GM12878 (cell line): ENCODE measurements around a stretch of chr1.

DNA sequence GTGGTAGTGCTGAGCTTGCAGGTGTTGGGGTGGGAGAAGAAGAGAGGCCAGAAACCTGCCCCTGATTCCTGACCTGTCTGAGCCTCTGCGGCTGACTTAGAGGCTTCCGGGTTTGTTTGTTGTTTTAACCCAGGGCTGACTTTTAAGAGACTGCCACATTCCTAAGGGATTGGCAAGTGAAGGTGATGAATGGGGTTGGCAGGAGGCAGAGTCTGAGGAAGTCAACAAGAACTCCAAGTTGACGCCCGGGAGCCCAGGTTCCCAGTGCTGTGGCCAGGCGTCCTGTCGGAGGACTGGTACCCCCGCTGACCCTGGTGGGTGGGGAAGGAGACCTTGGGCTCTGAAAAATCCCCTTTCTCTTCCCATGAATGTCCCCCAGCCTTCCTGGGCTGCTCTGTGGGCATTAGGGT, 19.7 kb upstream of the EPS8L3 start:
- RAMPAGE, long total RNA: no peak
- RRBS, 2 experiments: no CpG with 5 or more reads among the region's 7 CpGs
CAGE:
- cytosol, long polyA minus RNA: no peak
- cytosol, long polyA plus RNA: no peak
- long polyA plus RNA: no peak
- nucleolus, long total RNA: no peak
- nucleus, long polyA plus RNA: no peak
- nucleus, long total RNA: no peak

DNA sequence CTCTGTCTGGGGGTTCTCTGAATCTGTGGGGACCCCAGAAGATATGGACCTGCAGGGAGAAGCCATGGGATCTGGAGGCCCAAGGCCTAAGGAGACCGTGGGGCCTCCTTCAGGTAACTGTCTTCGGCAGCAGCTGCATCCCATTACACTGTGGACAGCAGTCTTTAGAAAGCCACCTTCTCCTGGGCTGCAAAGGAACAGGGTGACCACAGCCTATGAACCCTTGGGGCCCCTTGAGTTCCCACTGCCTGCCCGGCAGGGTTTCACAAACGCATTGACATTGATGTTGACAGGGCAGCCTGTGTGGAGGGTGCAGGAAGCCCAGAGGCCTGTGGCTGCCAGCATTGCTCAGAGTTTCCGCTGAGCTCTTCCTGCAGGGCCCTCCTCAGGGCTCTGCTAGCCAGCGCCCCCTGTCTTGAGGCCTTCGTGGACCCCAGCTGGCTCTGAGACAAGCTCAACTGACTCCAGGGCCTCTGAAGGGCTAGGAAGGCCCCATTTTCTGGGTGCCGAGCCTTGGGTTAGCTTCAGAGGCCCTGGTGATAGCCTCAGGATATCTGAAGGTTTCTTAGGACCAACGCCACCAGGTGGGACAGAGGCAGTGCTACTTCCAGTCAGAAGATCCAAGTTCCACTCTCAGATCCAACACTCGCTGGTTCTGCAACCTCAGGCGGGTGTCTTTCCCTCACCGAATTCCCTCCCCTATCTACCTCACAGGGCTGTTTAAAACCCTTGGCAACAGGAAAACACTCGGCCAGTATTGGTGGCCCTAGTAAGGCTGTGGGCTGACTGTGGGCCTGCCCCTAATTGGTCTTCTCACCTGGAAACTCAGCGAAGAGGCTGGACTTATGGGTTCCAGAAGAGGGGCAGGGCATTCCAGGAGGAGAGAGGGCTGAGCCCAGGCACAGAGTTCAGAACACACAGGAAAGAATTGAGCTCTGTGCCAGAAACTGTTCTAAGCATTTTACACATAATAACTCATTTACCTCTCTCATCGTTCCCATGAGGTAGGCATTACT, 27.2 kb upstream of the EPS8L3 start:
- RAMPAGE, long total RNA: no peak
- RRBS, 2 experiments: no CpG with 5 or more reads among the region's 15 CpGs
CAGE:
- cytosol, long polyA minus RNA: no peak
- cytosol, long polyA plus RNA: no peak
- long polyA plus RNA: no peak
- nucleolus, long total RNA: no peak
- nucleus, long polyA plus RNA: no peak
- nucleus, long total RNA: no peak

DNA sequence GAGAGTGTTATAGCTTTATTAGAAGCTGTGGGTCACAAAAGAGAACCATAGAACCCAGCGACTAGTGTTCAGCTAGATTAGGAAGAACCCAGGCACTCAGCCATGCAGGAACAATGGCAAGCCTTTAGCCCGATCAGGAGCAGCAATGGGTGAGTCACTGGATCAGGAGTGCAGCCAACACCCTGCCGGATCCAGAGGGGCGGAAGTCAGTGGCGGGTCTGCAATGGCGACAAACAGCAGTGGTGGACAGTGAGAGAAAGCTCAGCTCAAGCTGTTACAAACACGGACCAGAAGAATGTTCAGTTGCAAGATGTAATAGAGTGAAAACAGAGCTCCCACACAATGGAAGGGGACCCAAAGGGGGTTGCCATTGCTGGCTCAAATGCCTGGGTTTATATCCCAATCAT, 58.3 kb upstream of the CSF1 start:
- RAMPAGE, long total RNA: no peak
- RRBS, 2 experiments: no CpG with 5 or more reads among the region's 7 CpGs
CAGE:
- cytosol, long polyA minus RNA: no peak
- cytosol, long polyA plus RNA: no peak
- long polyA plus RNA: no peak
- nucleolus, long total RNA: no peak
- nucleus, long polyA plus RNA: no peak
- nucleus, long total RNA: no peak

DNA sequence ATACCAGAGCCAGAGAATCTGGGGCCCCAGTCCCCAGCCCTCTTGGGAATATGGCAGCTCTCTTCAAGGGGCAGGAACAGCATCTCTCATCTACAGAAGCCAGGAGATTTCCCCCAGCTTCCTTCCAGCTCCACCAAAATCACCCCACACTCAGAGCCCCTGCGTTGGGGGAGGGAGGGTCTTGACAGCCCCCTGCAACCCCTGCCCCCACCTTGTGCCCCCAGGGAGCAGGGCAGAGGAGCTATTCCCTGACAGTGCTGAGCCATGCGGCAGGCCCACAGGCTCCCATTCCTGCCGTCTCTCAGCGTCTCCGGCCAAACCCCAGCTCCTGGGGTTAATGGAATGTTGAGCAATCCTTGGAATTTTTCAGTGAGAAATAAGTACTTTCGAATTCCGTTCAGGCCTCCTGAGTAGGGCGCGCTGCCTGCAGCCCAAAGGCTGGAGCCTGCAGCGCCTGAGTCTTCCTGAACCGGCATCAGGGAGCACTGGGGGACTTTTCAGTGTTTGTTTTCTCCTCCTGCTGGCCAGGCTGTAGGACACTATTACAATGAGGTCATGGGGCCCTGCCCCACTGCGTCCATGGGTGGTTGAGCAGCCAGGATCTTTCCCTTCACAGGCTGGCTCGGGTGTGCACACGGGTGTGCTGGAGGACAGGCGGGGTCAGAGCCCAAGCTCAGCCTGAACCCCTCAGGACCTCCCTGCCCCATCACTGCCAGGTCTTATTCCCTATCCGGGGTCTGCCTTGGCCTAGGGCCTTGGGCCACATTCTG, 33.3 kb upstream of the CSF1 start:
- RAMPAGE, long total RNA: no peak
- RRBS, 2 experiments: no CpG with 5 or more reads among the region's 16 CpGs
CAGE:
- cytosol, long polyA minus RNA: no peak
- cytosol, long polyA plus RNA: no peak
- long polyA plus RNA: no peak
- nucleolus, long total RNA: no peak
- nucleus, long polyA plus RNA: no peak
- nucleus, long total RNA: no peak

GRCh38 chr1:109886853-109887301, 23.8 kb upstream of the CSF1 start:
- RAMPAGE, long total RNA: no peak
- RRBS, 2 experiments: no CpG with 5 or more reads among the region's 7 CpGs
CAGE:
- cytosol, long polyA minus RNA: no peak
- cytosol, long polyA plus RNA: no peak
- long polyA plus RNA: no peak
- nucleolus, long total RNA: no peak
- nucleus, long polyA plus RNA: no peak
- nucleus, long total RNA: no peak

DNA sequence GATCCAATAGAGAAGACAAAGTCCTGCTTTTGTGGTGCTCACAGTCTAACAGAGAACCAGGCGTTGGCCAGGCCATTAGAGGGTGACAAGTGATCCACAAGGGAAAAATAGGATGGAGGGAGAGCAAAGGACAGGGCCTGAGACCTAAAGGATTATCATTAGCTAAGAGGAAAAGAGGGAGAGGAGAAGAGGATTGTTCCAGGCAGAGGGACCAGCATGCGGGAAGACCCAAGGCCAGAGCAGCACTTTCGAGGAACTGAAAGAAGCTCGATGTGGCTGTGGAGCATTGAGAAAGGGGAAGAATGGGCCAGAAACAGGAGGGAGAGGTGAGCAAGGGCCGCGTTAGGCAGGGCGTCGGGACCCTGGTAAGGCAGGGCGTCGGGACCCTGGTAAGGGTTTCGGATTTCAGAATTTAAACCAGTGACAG, 22.8 kb upstream of the CSF1 start:
- RAMPAGE, long total RNA: no peak
- RRBS, 2 experiments: no CpG with 5 or more reads among the region's 11 CpGs
CAGE:
- cytosol, long polyA minus RNA: no peak
- cytosol, long polyA plus RNA: no peak
- long polyA plus RNA: no peak
- nucleolus, long total RNA: no peak
- nucleus, long polyA plus RNA: no peak
- nucleus, long total RNA: no peak

- RAMPAGE, long total RNA: no peak
- RRBS, 2 experiments: no CpG with 5 or more reads among the region's 8 CpGs
CAGE:
- cytosol, long polyA minus RNA: no peak
- cytosol, long polyA plus RNA: no peak
- long polyA plus RNA: no peak
- nucleolus, long total RNA: no peak
- nucleus, long polyA plus RNA: no peak
- nucleus, long total RNA: no peak
These were observed 6.6 kb downstream of the CSF1 start for GRCh38 chr1:109917140-109917809.

DNA sequence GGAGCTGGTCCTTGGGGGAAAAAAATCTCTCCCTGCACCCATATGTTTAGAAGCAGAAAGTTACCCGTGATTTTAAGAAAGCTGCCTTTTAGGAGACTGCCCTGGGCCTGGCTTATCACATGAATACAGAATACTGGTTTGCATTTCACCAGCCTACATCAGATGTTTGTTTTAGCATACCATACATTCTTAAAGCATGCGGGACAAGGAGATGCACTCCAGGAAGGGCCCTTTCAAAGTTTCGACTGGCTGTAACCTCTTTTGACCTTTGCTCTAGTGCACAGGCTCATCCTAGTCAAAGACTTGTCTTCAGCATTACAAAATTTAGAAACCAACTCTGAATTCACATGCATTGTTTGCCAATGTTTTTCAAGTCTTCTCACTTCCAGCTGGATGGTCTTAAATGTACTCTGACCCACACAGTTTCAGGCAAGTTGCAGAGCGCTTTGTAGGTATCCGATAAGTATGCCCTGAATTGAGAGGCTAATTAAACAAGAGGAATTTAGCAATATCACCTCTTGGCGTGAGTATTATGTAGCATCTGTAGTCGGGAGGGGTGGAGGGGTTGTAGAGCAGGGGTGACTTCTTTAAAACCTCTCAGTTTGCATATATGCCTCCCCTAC, 24.6 kb upstream of the AHCYL1 start:
- RAMPAGE, long total RNA: no peak
- RRBS, 2 experiments: no CpG with 5 or more reads among the region's 7 CpGs
CAGE:
- cytosol, long polyA minus RNA: no peak
- cytosol, long polyA plus RNA: no peak
- long polyA plus RNA: no peak
- nucleolus, long total RNA: no peak
- nucleus, long polyA plus RNA: no peak
- nucleus, long total RNA: no peak

GRCh38 chr1:109977145-109977343, 7.5 kb upstream of the AHCYL1 start:
- RAMPAGE, long total RNA: no peak
- RRBS, 2 experiments: no CpG with 5 or more reads among the region's 6 CpGs
CAGE:
- cytosol, long polyA minus RNA: no peak
- cytosol, long polyA plus RNA: no peak
- long polyA plus RNA: no peak
- nucleolus, long total RNA: no peak
- nucleus, long polyA plus RNA: no peak
- nucleus, long total RNA: no peak

GRCh38 chr1:110007271-110007959, 22.9 kb downstream of the AHCYL1 start:
- RAMPAGE, long total RNA: no peak
- RRBS, 2 experiments: no CpG with 5 or more reads among the region's 3 CpGs
CAGE:
- cytosol, long polyA minus RNA: no peak
- cytosol, long polyA plus RNA: no peak
- long polyA plus RNA: no peak
- nucleolus, long total RNA: no peak
- nucleus, long polyA plus RNA: no peak
- nucleus, long total RNA: no peak

- RAMPAGE, long total RNA: no peak
- RRBS, 2 experiments: no CpG with 5 or more reads among the region's 6 CpGs
CAGE:
- cytosol, long polyA minus RNA: no peak
- cytosol, long polyA plus RNA: no peak
- long polyA plus RNA: no peak
- nucleolus, long total RNA: no peak
- nucleus, long polyA plus RNA: no peak
- nucleus, long total RNA: no peak
These were observed 4.8 kb upstream of the STRIP1 start for GRCh38 chr1:110029579-110029987.

GRCh38 chr1:110051006-110051716, 16.7 kb downstream of the STRIP1 start:
- RAMPAGE, long total RNA: no peak
- RRBS, 2 experiments: no CpG with 5 or more reads among the region's 4 CpGs
CAGE:
- cytosol, long polyA minus RNA: no peak
- cytosol, long polyA plus RNA: no peak
- long polyA plus RNA: no peak
- nucleolus, long total RNA: no peak
- nucleus, long polyA plus RNA: no peak
- nucleus, long total RNA: no peak

GRCh38 chr1:110055935-110056423, 14.5 kb downstream of the ALX3 start:
- RAMPAGE, long total RNA: no peak
- RRBS, 2 experiments: no CpG with 5 or more reads among the region's 3 CpGs
CAGE:
- cytosol, long polyA minus RNA: no peak
- cytosol, long polyA plus RNA: no peak
- long polyA plus RNA: no peak
- nucleolus, long total RNA: no peak
- nucleus, long polyA plus RNA: no peak
- nucleus, long total RNA: no peak

DNA sequence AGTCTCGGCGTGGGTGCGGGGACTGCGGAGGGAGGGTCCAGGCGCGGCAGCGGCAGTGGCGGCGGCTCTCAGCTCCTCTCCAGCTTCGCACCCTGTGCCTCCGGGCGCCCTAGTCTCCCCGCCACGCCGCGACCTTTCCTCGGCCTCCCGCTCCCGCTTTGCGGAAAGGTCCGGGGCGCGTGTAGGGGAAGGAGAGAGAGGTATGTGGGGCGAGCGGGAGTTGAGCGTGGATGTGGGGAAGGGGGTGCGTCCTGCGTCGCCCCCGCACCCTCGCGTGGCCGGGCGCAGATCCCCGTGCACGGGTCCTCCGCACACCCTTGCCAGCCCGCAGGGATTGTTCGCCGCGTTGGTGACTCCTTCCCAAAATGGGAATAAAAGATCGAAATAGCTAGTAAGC, 13.4 kb upstream of the ALX3 start:
- RAMPAGE, long total RNA: no peak
- RRBS, 2 experiments: 5 to 7% methylated on average over 11 to 13 of the region's 42 CpGs
CAGE:
- cytosol, long polyA minus RNA: no peak
- cytosol, long polyA plus RNA: no peak
- long polyA plus RNA: no peak
- nucleolus, long total RNA: no peak
- nucleus, long polyA plus RNA: no peak
- nucleus, long total RNA: no peak

- RAMPAGE, long total RNA: no peak
- RRBS, 2 experiments: no CpG with 5 or more reads among the region's 6 CpGs
CAGE:
- cytosol, long polyA minus RNA: no peak
- cytosol, long polyA plus RNA: no peak
- long polyA plus RNA: no peak
- nucleolus, long total RNA: no peak
- nucleus, long polyA plus RNA: no peak
- nucleus, long total RNA: no peak
These were observed 26.3 kb downstream of the KCNC4 start for GRCh38 chr1:110236258-110237036.

GRCh38 chr1:110395862-110396381, 5.1 kb upstream of the SLC16A4 start:
- RAMPAGE, long total RNA: no peak
- RRBS, 2 experiments: no CpG with 5 or more reads among the region's 10 CpGs
CAGE:
- cytosol, long polyA minus RNA: no peak
- cytosol, long polyA plus RNA: no peak
- long polyA plus RNA: no peak
- nucleolus, long total RNA: no peak
- nucleus, long polyA plus RNA: no peak
- nucleus, long total RNA: no peak

DNA sequence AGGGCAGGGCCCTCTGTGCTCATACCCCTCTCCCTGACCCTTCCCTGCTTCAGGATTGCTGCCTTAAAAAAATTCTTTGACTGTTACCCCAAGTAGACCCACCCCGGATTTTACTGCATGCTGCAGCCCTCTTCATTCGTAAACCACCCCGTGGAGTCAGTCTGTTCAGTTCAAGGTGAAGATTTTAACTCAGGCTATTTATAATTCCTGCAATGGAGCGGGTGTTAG, 15.9 kb downstream of the PROK1 start:
- RAMPAGE, long total RNA: no peak
- RRBS, 2 experiments: no CpG with 5 or more reads among the region's 4 CpGs
CAGE:
- cytosol, long polyA minus RNA: no peak
- cytosol, long polyA plus RNA: no peak
- long polyA plus RNA: no peak
- nucleolus, long total RNA: no peak
- nucleus, long polyA plus RNA: no peak
- nucleus, long total RNA: no peak

- RAMPAGE, long total RNA: no peak
- RRBS, 2 experiments: no CpG with 5 or more reads among the region's 6 CpGs
CAGE:
- cytosol, long polyA minus RNA: no peak
- cytosol, long polyA plus RNA: no peak
- long polyA plus RNA: no peak
- nucleolus, long total RNA: no peak
- nucleus, long polyA plus RNA: no peak
- nucleus, long total RNA: no peak
These were observed 24.9 kb downstream of the PROK1 start for GRCh38 chr1:110475869-110476184.

- RAMPAGE, long total RNA: no peak
- RRBS, 2 experiments: no CpG with 5 or more reads among the region's 4 CpGs
CAGE:
- cytosol, long polyA minus RNA: no peak
- cytosol, long polyA plus RNA: no peak
- long polyA plus RNA: no peak
- nucleolus, long total RNA: no peak
- nucleus, long polyA plus RNA: no peak
- nucleus, long total RNA: no peak
These were observed 2.9 kb downstream of the LRIF1 start for GRCh38 chr1:110960733-110961280.

DNA sequence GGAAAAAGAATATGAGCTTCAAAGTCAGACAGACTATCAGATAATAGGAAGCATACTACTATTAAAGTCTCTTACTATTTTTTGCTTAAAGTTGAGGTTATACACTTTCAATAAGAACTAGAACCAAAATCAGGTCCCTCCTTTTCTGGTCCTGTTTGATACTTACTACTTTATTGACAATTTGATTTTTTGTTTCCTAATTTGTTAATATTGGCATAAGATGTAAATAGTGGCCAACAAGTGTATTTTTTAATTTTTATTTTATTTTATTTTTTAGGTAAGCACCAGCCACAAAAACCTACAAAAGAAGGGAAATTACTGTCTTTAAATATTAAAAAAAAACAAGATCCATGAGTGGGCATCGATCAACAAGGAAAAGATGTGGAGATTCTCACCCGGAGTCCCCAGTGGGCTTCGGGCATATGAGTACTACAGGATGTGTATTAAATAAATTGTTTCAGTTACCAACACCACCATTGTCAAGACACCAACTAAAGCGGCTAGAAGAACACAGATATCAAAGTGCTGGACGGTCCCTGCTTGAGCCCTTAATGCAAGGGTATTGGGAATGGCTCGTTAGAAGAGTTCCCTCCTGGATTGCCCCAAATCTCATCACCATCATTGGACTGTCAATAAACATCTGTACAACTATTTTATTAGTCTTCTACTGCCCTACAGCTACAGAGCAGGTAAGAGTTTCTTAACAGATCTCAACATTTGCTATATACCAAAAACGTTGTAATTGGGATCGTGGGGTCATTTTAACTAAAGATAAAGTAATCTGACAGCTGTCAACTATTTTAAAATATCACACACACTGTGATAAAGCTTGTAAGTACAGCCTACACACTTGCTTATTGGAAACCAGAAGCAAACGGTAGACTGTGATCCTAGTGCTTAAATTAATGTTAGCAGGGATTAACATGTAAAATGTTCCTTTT, 7.6 kb downstream of the CEPT1 start:
- RAMPAGE, long total RNA: no peak
- RRBS, 2 experiments: no CpG with 5 or more reads among the region's 9 CpGs
CAGE:
- cytosol, long polyA minus RNA: start-site peak on the plus strand centred at position 292 of the sequence, 11 bp wide, 62 reads; start-site peak on the plus strand centred at position 376 of the sequence, 8 bp wide, 36 reads; start-site peak on the plus strand centred at position 454 of the sequence, 8 bp wide, 28 reads
- cytosol, long polyA plus RNA: no peak
- long polyA plus RNA: no peak
- nucleolus, long total RNA: no peak
- nucleus, long polyA plus RNA: no peak
- nucleus, long total RNA: no peak